ENCODE results near the genes TCEA3 and FUCA1.

GRCh38 chr1:23423920-23424965 is at the start of gene TCEA3:
TSS of gene TCEA3 (minus strand) at chr1:23424748.
- RRBS = 2% methylated on average over 38 of the region's 94 CpGs

GRCh38 chr1:23478672-23479706 is 5.0 kb downstream of the ASAP3 start:
- RRBS = 55% methylated on average over 3 of the region's 11 CpGs

DNA sequence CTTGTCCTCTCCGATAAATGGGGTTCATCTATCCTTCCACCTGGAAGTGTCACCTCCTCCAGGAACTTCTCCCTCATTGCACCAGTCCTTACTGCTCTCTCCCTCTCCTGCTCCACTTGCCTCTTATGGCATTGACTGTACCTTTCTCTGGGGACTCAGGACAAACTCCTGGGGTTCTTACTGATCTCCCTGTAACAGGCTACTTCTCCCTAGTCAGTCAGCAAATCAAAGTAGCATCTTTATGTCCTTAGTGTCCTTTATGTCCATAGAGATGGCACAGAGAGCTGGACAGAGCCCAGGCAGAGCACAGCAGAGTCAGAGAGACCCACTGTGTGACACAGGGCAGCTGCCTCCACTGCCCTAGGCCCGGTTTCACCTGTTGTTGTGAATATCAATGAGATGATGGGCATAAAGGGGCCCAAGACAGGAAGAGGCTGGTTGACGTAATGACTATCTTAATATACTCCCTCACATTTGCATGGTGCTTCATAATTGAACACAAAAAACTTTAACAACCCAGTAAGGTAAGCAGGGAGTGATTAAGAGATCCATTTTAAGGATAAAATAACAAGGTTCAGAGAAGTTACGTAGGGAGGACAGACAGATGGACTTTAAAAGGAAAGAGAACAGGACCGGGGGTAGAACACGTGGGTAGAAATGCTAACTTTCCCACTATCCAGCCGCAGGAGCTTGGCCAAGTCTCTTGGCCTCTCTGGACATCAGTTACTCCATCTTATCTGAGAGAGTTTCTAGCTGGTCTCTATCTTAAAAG is 3.4 kb downstream of the ASAP3 start:
- RRBS = no CpG with 5 or more reads among the region's 7 CpGs

GRCh38 chr1:23523974-23524636 is 6.9 kb downstream of the E2F2 start:
- RRBS = no CpG with 5 or more reads among the region's 5 CpGs

DNA sequence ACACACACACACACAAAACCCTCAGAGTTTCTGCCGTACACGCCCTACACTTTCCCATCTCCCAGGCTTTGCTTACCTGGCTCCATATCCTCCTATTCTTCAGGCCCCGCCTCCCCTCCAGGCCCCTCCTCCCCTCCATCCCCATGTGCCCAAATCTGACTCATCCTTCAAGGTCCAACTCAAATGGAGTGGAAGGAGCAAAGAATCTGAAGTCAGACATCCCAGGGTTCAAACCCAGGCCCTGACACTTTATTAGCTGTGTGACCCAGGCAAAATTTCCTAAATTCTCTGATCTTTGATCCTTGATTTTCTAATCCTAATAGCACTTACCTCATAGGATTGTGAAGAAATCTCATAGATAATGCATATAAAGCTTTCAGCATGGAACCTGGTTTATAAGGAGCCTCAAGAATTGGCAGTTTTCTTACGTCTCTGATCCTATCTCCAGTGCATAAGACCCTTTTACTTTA is 3.8 kb upstream of the E2F2 start:
- RRBS = no CpG with 5 or more reads among the region's 4 CpGs

DNA sequence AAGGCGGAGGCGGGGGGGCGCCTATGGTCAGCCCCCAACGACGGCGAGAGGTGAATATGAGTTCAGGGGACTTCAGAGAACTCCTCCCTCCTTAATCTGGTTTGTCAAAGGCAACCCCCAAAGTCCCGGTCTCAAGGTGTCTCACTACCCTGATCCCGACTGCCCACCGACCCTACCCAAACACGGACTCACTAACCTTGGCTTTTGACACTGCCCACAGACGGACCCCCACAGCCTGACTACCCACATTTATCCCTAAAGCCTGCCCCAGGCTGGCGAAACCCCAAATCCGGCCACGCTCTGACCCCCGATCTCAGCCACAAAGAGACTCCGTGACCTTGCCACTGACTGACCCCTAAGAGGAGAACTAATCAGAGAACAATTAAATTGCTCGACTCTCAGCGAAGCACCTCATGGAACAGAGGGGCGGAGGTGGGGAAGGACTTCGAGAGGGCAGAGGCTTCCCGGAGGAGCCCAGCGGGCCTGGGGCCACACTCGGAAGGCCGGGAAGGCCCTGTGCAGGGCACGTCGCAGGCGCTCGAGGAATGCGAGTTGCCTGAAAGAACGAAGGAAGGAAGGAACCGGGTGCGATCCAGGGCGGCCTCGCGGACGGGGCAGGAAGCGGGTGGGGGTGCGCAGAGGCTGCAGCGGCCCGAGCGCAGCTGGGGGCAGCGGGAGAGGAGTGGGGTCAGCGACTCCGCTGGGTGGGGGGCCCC is 5.1 kb downstream of the ID3 start:
- RRBS = 2% methylated on average over 7 of the region's 44 CpGs

DNA sequence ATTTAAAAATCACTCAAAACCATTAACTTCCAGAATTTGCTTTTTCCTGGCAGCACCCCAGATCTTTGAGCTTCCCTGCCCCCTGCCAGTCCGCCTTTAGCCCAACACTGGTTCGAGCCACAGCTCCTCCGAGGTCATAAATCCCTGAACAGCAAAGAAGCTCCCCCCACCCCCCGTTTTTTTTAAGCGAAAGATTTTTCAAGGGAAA is 334 bp upstream of the ID3 start:
- RRBS = no CpG with 5 or more reads among the region's 5 CpGs

DNA sequence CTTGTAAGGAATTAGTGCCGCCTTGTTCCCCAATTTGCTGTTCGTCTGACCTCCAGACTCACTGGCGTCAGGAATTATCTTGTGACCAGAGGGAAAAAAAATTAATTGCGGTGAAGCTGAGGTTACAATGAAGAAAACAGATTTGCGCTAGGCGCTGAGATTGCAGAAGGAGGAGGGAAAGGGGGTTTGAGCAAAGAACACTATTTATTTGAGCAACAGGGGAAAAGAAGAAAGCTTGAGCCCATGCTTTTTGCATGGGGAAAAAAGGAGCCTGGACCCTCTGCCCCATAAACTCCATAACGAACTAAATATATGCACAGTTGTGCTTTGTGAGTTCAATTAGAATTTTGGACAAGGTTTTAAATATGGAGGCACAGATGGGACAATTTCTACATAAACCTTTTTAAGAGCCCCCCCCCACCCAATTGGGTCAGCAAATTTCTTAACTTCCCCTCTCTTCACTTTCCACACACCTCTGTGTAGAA is 680 bp upstream of the ID3 start:
- RRBS = no CpG with 5 or more reads among the region's 7 CpGs

GRCh38 chr1:23597524-23598338 is 38.4 kb upstream of the ID3 start:
- RRBS = no CpG with 5 or more reads among the region's 5 CpGs

DNA sequence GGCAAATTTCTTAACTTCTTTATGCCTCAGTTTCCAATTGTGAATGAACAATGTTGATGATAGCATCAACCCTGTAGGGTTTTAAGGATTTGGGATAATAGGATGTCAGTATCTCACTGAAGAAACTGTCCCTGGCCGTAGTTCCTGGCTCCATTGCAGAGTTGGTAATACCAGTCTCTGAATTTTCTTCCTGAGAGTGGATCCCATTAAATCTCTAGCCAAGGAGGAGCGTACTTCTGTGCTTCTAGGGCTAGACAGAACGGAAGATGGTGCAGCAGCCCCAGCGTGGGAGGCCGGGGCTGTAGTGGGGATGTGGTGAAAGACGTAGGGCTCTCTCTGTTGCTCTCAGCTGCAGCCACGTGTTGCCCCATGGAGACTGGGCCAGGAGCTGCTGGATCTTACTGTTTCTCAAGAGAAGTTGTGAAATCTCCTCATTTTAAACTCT is 16.1 kb upstream of the ELOA start:
- RRBS = no CpG with 5 or more reads among the region's 7 CpGs

- RRBS = no CpG with 5 or more reads among the region's 5 CpGs
These were observed 1.9 kb upstream of the LYPLA2 start for GRCh38 chr1:23788716-23789783.

DNA sequence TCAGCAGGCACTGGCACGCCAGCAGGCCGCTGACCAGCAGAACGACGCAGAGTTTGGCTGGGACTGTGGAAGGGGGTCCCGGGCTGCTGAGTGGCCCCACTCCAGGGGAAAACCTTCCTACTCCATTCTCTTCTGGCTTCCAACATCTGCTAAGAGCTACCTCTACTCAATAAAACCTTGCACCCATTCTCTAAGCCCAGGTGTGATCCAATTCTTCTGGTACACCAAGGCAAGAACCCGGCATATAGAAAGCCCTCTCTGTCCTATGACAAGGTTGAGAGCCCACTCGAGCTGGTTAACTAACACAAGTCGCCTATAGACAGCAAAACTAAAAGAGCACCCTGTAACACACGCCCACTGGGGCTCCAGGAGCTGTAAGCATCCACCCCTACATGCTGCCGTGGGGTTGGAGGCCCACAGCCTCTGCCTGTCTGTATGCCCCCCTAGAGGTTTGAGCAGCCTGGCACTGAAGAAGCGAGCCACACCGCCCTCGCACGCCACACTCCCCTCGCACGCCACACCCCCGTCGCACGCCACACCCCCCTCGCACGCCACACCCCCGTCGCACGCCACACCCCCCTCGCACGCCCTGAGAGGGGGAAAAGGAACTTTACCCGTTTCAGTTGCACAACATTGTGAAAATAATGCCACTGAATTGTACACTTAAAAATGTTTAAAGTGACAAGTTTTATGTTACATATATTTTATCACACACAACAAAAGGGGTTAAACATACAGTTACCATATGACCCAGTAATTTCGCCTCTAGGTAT is 13.1 kb upstream of the HMGCL start:
- RRBS = no CpG with 5 or more reads among the region's 28 CpGs

GRCh38 chr1:23868136-23868842 is at the start of gene FUCA1:
TSS of gene FUCA1 (minus strand) at chr1:23868290.
- RRBS = under 1% methylated on average over 10 of the region's 62 CpGs

GRCh38 chr1:23908713-23909345 is 4.3 kb downstream of the CNR2 start:
- RRBS = no CpG with 5 or more reads among the region's 9 CpGs

- RRBS = no CpG with 5 or more reads among the region's 5 CpGs
These were observed 23.0 kb upstream of the PNRC2 start for GRCh38 chr1:23936450-23937118.

GRCh38 chr1:24105000-24105688 is 6.8 kb downstream of the MYOM3 start:
- RRBS = no CpG with 5 or more reads among the region's 15 CpGs

GRCh38 chr1:24107747-24108288 is 4.1 kb downstream of the MYOM3 start:
- RRBS = no CpG with 5 or more reads among the region's 13 CpGs

GRCh38 chr1:24119825-24121056 is 8.3 kb upstream of the MYOM3 start:
- RRBS = no CpG with 5 or more reads among the region's 20 CpGs

GRCh38 chr1:24161097-24161697 is 18.3 kb upstream of the IL22RA1 start:
- RRBS = no CpG with 5 or more reads among the region's 10 CpGs

DNA sequence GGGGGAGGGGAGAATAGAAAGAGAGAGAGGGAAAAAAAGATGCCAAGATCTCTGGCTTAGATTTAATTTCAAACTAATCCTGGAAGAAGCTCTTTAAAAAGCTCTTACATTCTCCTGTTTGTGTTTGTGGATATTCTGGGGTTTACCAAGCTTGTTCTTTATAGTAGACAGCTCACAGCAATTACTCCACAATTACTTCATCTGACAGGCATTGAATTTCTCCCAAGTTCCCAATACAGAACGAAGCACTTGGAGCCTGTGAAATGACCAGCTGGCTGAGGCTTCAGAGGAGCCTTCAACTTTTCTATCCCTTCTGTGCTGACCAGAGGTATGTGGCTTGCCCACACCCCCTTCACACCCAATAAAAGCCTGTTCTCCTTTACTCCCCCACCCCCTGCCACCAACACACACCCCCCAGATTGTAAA is 950 bp upstream of the GRHL3 start:
- RRBS = no CpG with 5 or more reads among the region's 1 CpG

All from epithelial cell of prostate (primary cell).